H4 (cell line): ENCODE data around the genes ABCB4 and LRRD1.

- RAMPAGE, long total RNA: no peak
These were observed 19.4 kb downstream of the SEMA3E start for GRCh38 chr7:83629363-83630084.

GRCh38 chr7:83643666-83643943 lies 5.3 kb downstream of the SEMA3E start:
- RAMPAGE, long total RNA: no peak

GRCh38 chr7:84371868-84372418 lies 177.4 kb upstream of the SEMA3A start:
- RAMPAGE, long total RNA: no peak

DNA sequence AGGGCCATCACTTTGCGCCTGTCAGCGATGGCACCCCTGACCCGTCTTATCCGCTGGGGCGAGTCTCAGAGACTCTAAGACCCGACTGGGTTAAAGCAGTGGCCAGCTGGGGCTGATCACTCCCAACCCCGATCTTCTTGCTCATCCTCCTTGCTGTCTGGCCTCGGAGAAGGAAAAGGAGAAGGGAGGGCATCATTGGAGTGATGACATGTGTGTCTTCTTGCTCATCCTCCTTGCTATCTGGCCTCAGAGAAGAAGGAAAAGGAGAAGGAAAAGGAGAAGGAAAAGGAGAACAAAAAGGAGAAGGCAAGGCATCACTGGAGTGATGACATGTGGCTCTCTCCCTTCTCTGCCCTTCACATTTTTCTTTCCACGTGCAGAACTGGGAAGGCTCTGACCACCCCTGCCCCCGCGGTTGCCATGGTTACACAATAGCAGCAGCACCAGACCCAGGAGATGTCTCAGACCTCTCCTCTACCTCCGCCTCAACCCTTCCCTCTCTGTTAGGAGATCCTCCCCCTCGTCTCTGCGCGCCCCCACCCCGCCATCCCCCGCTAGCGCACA lies 2.0 kb downstream of the SEMA3D start:
- RAMPAGE, long total RNA: no peak

GRCh38 chr7:85185383-85186567 lies 1.1 kb downstream of the SEMA3D start:
- RAMPAGE, long total RNA: no peak

- RAMPAGE, long total RNA: start-site peak on the minus strand at chr7:87220539-87220578, 133 reads
These were observed 745 bp upstream of the TMEM243 start for GRCh38 chr7:87220013-87220940.

DNA sequence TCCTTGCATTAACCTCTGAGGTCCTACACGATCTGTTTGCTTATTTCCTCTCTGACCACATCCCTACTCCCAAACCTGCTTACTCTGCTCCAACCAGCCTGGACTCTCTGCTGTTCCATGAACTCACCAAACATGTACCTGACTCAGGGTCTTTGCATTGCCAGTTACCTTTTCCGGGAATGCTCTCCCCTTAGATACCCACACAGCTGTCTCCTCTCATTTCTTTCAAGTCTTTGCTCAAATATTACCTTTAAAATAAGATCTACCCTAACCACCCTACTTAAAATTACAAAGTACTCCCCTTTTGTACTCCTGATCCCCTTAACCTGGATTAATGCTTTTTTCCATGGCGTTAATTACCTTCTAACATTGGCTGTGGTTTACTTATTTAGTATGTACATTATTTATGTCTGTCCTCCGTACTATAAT lies 2.2 kb downstream of the ABCB4 start:
- RAMPAGE, long total RNA: no peak

GRCh38 chr7:87475323-87476633 lies at the start of gene ABCB4:
Gene ABCB4 (minus strand): TSS chr7:87475680.
- RAMPAGE, long total RNA: no peak

- RAMPAGE, long total RNA: no peak
These were observed 7.4 kb upstream of the ADAM22 start for GRCh38 chr7:87926419-87927277.

DNA sequence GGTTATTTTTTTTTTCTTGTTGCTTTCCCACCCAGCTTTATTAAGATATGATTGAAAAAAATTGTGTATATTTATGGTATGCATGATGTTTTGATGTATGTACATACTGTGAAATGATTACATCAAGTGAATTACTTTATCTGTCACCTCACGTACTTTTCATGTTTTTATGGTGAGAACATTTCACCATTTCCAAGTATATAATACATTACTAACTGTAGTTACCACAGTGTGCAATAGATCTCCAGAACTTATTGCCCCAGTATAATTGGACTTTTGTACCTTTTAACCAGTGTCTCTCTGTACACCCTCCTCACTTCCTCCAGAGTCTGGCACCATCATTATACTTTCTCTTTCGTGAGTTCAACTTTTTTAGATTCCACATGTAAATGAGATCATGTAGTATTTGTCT lies 111.3 kb downstream of the ADAM22 start:
- RAMPAGE, long total RNA: no peak

DNA sequence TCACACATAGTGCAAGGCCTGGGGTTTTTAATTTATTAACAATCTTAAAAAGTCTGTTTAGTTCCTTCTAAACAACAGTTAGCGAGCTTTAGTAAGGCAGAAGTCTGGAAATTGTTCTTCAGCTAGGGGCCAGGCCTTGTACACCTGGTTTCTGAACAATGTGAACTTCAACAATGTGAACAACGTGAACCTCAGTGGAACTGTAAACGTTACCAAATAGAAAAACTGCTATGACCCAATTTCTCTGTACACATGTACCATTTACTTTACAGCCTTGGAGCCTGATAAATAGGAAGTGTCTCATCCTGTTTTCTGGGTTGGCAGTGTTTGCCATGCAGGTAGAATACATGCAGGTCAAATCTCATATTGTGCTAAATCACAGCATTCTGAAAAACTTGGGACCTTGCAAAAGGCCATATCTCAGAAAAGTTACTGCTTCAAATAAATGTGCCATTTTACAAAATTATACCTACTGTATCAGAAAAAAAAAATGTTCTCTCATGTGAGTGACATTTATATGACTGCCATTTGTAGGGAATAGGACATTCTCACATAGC lies 1.6 kb downstream of the STEAP4 start:
- RAMPAGE, long total RNA: no peak

- RAMPAGE, long total RNA: no peak
These were observed 26.9 kb downstream of the CFAP69 start for GRCh38 chr7:90271734-90272330.

DNA sequence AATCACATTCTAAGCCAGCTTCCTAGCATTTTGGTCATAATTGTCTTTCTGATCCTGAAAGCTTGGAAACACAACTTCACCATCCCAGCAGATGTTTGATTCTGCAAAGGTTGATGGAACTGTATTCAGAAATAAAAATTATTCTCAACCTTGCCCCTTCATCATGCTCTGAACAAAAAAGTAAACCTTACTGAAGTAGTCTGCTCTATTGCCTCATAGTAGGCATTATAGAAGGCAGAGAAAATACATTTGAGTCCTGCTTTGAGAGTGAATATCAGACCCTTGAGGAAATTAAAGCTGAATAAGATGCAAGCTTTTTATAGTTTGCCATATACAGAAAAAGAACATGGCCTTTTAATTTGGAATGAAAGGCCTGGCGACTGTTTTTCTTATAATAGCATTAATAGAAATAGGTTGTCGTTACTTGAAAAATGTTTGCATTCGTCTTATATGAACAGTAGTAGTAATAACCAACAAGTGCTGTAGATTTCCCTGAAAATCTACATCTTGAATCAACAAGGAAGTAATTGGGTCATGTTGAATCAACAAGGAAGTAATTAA lies 7.9 kb downstream of the CLDN12 start:
- RAMPAGE, long total RNA: no peak

- RAMPAGE, long total RNA: no peak
These were observed 9.5 kb downstream of the CLDN12 start for GRCh38 chr7:90412541-90413424.

DNA sequence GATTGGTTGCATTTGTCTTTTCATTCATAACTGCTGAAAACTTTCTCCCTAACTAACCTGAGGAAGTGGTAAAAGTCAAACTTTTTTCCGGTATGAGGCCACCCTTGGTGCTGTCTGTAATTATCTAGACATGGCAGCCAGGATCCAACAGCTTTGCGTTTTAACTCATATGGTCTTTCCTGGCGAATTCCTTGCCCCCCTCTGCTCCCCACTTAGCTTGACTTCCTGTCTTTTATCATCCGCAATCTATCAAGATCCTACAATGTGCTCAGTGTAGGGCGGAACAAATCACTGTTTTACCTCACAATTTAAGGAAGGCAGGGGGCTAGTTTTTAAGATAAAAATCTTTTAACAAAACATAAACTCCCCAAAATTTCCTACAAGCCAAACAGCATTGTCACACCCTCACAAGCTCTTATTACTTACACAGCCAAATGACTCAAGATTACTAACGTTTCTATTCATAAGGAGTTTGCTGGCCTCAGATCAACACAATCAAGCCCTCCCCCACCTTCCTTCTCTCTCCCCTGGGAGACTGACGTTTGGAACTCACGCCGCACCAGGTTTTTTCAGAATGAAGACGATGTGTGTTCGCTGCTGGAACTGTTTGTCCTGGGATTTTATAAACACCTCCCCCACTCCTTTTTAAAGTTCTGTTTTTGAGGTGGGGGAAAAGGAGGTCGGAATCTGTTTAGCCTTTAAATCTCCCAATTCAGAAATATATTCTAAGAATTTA lies 1.3 kb upstream of the CDK14 start:
- RAMPAGE, long total RNA: no peak

GRCh38 chr7:90717835-90718256 lies 121.7 kb downstream of the CDK14 start:
- RAMPAGE, long total RNA: no peak

DNA sequence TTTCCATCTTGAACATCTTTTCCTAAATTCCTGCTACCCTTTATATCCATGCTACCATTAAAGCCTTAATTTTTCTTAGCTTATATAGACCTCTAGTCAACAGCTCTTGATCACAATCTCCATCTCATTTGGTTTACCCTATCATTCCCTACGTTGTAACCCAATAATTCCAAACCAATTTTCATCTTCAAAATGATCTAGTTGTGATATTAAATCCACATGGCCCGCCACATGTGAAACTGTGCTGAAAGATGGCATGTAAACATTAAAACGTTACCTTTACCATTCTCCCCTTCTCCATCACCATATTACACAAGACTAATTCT lies 4.8 kb downstream of the MTERF1 start:
- RAMPAGE, long total RNA: no peak

GRCh38 chr7:91945343-91945885 lies 4.8 kb downstream of the AKAP9 start:
- RAMPAGE, long total RNA: no peak

- RAMPAGE, long total RNA: no peak
These were observed 92.1 kb downstream of the CYP51A1 start for GRCh38 chr7:92041961-92042710.

DNA sequence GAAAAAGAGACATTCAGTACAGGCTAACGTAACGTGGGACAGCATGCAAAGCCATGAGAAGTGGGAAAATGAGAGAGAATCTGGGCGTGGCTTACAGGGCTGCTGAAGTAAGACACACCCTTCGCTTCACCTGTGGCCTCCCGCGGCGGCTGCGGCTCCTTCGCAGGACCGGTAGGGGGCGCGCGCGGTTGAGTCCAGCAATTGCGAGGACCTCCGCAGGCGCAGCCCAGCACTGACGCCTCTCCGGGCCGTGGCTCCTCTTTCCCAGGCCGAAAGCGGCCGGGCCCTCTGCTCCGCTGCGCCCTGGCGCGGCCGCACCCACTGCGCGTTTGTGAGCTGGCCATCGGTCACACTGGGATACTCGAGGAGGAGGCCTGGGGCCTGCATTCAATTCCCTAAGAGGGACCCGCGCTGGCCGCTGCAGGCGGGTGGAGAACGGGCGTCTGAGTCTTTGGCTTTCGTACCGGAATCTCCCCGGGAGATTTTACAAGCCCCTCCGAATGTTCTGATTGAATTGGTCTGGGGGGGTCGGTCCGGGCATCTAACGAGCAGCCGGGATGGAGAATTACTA lies at the start of gene LRRD1:
Gene LRRD1, minus strand, starts transcription at position 266 of the 571 bp plus-strand sequence.
- RAMPAGE, long total RNA: no peak